ENCODE data around the gene ERC1.

DNA sequence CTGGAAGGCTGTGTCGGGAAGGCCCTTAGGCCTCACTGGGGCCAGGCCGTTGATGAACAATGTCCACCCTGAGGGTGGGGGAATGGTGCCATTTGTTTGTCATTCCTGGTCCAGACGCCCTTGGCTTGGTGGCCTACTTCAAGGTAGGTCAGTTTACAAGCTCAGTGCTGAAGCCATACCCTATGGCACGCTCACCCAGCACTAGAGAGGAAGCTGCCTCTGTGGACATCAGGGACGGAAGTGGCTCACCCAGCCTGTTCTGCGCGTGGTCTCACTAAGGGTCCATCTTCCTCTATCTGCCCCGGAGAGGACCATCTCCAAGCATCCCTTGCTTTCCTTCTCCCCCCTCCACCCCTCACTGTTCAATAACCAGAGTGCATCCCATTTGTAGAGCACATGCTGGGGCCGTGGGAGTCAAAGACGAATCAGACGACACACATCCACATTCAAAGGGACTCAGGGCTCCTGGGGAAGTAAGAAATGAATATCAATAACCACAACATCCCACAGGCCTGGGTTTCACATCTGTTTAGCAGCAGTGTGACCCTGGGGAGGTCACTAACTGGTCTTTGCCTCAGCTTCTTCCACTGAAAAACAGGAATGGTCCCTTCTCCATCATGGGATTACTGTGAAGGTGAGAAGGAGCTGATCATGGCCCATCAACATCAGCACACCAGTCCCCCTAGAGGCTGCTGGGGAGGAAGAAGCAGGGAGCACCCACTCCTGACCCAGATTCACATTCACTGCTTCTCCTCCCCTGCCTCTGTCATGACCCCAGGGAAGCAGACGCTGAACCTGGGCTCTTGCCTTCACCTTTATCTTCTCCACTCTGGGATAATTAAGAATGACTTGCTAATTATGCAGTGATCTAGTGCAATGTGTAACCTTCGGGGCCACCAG, 44.7 kb upstream of the IQSEC3 start:
- PRO-cap, 3 experiments: no peak in any of the 3 experiments
- RAMPAGE, long total RNA, 2 experiments: no peak in any of the 2 experiments
- RRBS: no CpG with 5 or more reads among the region's 13 CpGs

DNA sequence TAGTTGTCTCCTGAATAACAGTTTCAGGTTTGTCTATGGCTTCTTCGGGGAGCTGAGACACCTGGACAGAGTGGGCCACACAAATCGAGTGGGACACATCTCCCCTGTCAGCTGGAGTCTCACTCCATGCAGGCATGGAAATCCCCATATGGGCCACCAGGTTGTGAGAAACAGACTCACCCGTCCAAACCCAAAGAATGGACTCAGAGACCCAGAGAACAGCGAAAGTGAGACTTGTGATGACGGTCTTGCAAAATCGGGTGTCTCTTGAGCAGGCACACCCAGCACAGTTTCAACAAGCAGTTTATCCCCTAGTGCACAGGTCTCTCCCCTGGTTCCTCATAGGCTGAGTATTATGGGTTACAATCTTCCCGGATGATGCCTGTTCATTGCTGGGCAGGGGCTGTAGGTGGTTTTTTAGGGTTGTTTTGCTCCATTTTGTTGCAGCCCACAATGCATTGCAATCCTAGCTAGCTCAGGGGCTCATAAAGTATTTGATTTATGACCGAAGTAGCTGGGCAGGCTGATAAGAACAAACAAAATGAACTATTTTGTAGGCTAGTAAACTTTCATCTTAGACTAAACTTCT, 45.2 kb downstream of the IQSEC3 start:
- PRO-cap, 3 experiments: no peak in any of the 3 experiments
- RAMPAGE, long total RNA, 2 experiments: no peak in any of the 2 experiments
- RRBS: no CpG with 5 or more reads among the region's 8 CpGs

DNA sequence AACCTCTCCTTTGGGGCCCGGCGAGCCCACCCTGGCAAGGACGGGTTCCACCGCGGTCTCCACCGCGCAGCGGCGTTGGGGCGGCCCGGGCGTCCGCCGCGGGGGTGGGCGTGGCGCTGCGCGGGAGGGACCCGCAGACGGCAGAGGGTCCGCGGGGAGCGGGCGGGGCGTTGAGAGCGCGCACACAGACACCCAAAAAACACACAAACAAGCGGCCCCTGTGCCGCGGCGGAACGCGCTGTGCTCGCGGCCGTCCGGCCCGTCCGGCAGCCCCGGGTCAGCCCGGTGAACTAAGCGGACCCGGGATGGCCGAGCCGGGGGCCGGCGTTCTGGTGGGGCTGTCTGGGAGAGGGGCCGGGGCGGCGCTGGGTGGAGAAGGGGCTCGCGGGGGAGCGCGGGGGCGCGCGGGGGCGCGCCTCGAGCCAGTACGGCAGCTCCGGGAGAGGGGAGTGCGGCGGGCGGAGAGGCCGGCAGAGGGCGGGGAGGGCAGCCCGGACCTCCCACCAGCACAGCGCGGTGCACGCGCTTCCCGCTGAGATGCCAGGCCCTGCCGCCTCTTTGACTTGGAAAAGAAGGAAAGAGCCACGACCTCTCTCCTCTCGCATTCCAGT, 10.4 kb downstream of the SLC6A12 start:
- PRO-cap, 3 experiments: peak in 2 of 3 experiments; most common plus-strand start position 433 of the sequence (in 2); most common minus-strand start position 344 of the sequence (in 2)
- RAMPAGE, long total RNA, 2 experiments: start-site peak on the plus strand in 2 of 2 experiments, centred at positions 159 to 161 of the sequence, 9 to 11 reads per replicate; start-site peak on the minus strand in 1 of 2 experiments, centred at position 82 of the sequence, 19 reads per replicate
- RRBS: 7% methylated on average over 18 of the region's 77 CpGs

- PRO-cap, 3 experiments: no peak in any of the 3 experiments
- RAMPAGE, long total RNA, 2 experiments: no peak in any of the 2 experiments
- RRBS: no CpG with 5 or more reads among the region's 2 CpGs
Measured at GRCh38 chr12:373564-374318, 15.4 kb downstream of the KDM5A start.

DNA sequence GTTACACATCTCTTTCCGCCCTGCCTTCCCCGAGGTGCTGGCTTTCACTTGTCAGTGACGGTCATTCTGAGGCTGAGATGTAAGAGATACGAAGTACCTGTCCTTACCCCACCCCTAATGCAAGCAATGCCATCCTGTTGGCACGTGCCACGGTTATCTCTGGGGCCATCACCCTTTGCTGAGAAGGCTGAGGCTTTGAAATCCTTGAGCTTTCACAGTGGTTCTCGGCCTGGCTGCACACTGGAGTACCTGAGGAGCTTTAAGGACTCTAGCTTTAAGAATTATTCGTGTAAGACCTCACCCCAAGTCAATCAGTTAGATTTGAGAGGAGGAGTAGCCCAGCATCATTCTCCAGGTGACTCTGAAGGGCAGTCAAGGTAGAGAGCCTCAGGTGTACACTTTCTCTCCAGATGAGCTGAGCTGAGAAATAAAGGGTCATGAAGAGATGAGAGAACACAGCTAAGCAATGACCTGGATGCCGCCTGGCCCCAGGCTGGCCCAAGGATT, 24.5 kb downstream of the B4GALNT3 start:
- PRO-cap, 3 experiments: no peak in any of the 3 experiments
- RAMPAGE, long total RNA, 2 experiments: start-site peak on the plus strand in 2 of 2 experiments, centred at positions 281 to 340 of the sequence, 5 reads per replicate
- RRBS: no CpG with 5 or more reads among the region's 9 CpGs

GRCh38 chr12:488568-489166, 28.9 kb downstream of the B4GALNT3 start:
- PRO-cap, 3 experiments: no peak in any of the 3 experiments
- RAMPAGE, long total RNA, 2 experiments: no peak in any of the 2 experiments
- RRBS: no CpG with 5 or more reads among the region's 4 CpGs

- PRO-cap, 3 experiments: no peak in any of the 3 experiments
- RAMPAGE, long total RNA, 2 experiments: no peak in any of the 2 experiments
- RRBS: no CpG with 5 or more reads among the region's 9 CpGs
Measured at GRCh38 chr12:508673-509446, 49.1 kb downstream of the B4GALNT3 start.

GRCh38 chr12:516157-517299, 56.8 kb downstream of the B4GALNT3 start:
- PRO-cap, 3 experiments: no peak in any of the 3 experiments
- RAMPAGE, long total RNA, 2 experiments: no peak in any of the 2 experiments
- RRBS: no CpG with 5 or more reads among the region's 10 CpGs

DNA sequence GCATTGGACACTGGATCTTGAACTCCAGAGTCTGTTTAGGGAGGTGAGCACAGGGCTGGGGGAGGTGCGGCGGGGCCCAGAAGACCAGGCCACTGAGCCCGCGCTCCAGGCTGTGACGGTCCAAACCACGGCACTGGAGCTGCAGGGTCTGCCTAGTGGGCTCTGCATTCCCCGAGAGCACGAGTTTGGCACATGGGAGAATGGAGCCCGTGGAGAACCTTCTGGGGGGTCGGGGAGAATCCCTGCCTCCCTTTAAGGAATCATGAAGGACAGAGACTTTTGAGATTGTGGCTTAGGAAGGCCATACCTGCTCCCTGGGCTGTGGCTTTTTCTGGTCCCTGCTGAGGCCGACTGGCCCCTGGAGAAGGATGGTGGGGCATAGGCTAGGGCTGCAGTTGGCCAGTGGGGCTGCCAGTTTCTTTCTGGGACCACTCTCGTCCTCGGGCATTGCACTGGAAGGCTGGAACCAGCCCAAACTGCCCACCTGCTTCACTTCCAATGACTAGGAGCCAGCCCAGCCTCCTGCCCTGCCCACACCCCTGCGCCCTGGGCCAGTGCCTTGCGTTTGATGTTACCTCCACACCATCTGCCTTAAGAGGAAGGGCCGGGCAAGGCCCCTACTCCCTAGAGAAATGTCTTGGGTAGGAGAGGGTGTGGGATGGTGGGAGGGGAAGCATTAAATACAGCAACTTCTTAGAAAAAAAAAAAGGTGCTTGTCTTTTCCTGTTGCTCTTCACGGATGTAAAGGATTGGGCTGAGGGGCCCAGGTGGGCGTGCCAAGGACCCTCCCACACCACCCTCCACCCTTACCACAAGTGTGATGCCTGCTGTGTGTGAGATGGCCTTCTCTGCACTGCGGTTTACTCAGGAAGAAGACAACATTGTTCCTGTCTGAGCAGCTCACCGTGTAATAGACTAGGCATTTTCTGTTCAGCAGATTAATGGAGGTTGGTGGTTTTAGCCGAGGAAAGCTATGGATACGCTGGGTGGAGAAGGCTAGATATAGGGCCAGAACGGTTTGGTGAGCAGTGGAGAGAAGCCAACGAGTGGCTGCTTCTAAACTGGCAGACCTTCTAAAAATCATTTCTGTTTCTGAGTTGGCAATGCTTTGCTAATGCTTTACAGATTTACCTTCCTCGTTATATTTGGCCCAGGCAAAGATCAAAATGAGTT, 100.1 kb downstream of the NINJ2 start:
- PRO-cap, 3 experiments: no peak in any of the 3 experiments
- RAMPAGE, long total RNA, 2 experiments: no peak in any of the 2 experiments
- RRBS: no CpG with 5 or more reads among the region's 25 CpGs

DNA sequence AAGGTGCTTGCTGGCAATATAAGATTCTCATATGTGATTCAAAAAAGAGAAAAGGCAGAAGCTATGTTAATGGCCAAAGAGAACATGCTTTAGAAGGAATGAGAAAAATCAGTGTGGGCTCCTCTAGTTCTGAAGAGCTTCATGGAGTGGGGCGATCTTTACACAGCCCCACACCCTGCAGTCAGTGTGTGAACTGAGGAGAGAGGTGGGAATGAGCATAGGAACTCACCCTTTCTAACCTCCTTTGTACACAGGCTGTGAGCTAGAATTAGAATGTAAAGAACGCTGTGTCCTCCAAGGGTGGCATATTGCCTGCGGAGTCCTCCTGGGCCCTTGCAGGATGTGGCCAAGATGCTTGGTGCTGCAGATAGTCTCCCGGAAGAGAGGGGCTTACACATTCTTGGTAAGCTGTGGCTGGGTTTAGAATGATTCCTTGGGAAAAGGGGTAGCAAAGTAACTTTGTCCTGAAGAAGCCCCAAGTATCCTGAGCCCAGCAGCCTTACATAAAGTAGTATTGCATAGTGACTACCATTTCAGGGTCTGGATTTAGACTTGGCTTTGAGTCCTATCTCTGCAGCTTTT, 43.9 kb downstream of the NINJ2 start:
- PRO-cap, 3 experiments: no peak in any of the 3 experiments
- RAMPAGE, long total RNA, 2 experiments: no peak in any of the 2 experiments
- RRBS: no CpG with 5 or more reads among the region's 4 CpGs

GRCh38 chr12:643527-644134, 19.6 kb downstream of the NINJ2 start:
- PRO-cap, 3 experiments: peak in 2 of 3 experiments; most common plus-strand start chr12:643652 (in 1); most common minus-strand start chr12:643629 (in 2)
- RAMPAGE, long total RNA, 2 experiments: no peak in any of the 2 experiments
- RRBS: 8% methylated on average over 2 of the region's 26 CpGs

- PRO-cap, 3 experiments: no peak in any of the 3 experiments
- RAMPAGE, long total RNA, 2 experiments: start-site peak on the plus strand in 1 of 2 experiments, at chr12:830002-830112 at its widest, 163 reads per replicate
- RRBS: no CpG with 5 or more reads among the region's 9 CpGs
Measured at GRCh38 chr12:829950-830418, 77.6 kb downstream of the WNK1 start.

DNA sequence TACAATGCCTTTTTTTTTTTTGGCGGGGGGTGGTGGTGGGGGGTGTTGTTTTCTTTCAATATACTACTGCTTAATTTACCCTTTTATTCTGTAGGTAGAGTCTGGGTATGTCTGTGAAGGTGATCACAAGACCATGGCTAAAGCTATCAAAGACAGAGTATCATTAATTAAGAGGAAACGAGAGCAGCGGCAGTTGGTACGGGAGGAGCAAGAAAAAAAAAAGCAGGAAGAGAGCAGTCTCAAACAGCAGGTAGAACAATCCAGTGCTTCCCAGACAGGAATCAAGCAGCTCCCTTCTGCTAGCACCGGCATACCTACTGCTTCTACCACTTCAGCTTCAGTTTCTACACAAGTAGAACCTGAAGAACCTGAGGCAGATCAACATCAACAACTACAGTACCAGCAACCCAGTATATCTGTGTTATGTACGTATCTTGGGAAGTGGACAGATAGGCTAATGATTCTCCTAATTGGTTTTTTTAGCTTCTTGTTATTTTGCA, 88.5 kb downstream of the RAD52 start:
- PRO-cap, 3 experiments: no peak in any of the 3 experiments
- RAMPAGE, long total RNA, 2 experiments: no peak in any of the 2 experiments
- RRBS: no CpG with 5 or more reads among the region's 6 CpGs

GRCh38 chr12:990291-991000, 577 bp upstream of the ERC1 start:
- PRO-cap, 3 experiments: peak in 3 of 3 experiments; most common plus-strand start chr12:990409 (in 2); most common minus-strand start chr12:990445 (in 2)
- RAMPAGE, long total RNA, 2 experiments: start-site peak on the plus strand in 1 of 2 experiments, at chr12:990545-990580 at its widest, 115 reads per replicate
- RRBS: no CpG with 5 or more reads among the region's 63 CpGs

DNA sequence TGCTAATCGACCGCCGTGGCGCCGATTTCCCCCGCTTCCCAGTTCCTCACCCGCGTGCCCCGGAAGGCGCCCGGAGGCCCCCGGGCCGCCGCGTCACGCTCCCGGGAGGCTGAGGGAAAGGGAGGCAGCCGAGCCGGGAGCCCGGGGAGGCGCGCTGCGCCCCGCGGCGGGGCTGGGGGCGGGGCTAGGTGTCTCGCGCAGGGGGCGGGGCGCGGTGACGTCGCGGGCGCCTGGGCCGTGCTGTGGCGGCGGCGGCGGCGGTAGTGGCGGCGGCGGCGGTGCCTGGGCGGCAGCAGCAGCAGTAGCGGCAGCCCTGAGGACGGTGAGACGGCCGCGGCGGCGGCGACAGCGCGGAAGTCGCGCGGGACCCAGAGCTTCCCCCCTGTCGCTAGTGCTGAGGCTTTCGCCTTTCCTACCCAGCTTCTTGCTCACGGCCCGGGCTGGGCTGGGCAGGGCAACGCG, at the start of gene ERC1:
TSS of gene ERC1 (plus strand) at position 223 of the 462 bp plus-strand sequence.
- PRO-cap, 3 experiments: peak in 3 of 3 experiments; most common plus-strand start position 263 of the sequence (in 3); most common minus-strand start position 48 of the sequence (in 3)
- RAMPAGE, long total RNA, 2 experiments: start-site peak on the plus strand in 1 of 2 experiments, centred at position 256 of the sequence, 29 reads per replicate
- RRBS: no CpG with 5 or more reads among the region's 66 CpGs

DNA sequence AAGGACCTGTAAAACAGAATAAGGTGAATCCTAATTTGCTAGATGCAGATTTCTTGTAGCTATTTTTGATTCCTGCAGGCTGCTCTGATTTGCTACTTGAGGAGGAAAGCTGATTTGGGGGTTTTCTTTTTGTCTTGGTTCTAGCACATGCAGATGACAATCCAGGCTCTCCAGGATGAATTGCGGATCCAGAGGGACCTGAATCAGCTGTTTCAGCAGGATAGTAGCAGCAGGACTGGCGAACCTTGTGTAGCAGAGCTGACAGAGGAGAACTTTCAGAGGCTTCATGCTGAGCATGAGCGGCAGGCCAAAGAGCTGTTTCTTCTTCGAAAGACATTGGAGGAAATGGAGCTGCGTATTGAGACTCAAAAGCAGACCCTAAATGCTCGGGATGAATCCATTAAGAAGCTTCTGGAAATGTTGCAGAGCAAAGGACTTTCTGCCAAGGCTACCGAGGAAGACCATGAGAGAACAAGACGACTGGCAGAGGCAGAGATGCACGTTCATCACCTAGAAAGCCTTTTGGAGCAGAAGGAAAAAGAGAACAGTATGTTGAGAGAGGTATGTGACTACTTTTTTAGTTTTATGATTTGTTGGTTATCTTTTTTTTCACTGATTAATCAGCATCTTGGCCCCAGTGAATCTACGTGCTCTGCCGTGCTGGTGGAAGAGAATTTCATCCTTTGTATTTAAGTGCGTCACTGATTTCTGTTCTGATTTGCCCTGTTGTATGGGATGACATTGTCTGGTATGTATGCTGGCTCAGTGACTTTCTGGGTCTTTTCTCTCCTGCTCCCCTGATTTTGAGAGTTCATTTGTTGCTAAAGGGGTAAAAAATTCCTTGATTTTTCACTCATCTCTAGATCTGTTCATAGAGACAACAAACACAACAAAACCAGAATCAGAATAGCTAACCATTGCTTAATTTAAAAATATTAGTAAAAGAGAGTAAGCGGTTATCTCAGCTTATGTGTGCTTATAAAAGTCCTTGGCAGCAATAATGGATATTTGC, 92.3 kb downstream of the ERC1 start:
- PRO-cap, 3 experiments: peak in 2 of 3 experiments; most common plus-strand start position 252 of the sequence (in 1)
- RAMPAGE, long total RNA, 2 experiments: no peak in any of the 2 experiments
- RRBS: no CpG with 5 or more reads among the region's 13 CpGs

GRCh38 chr12:1124716-1125251, 133.8 kb downstream of the ERC1 start:
- PRO-cap, 3 experiments: no peak in any of the 3 experiments
- RAMPAGE, long total RNA, 2 experiments: no peak in any of the 2 experiments
- RRBS: no CpG with 5 or more reads among the region's 6 CpGs

DNA sequence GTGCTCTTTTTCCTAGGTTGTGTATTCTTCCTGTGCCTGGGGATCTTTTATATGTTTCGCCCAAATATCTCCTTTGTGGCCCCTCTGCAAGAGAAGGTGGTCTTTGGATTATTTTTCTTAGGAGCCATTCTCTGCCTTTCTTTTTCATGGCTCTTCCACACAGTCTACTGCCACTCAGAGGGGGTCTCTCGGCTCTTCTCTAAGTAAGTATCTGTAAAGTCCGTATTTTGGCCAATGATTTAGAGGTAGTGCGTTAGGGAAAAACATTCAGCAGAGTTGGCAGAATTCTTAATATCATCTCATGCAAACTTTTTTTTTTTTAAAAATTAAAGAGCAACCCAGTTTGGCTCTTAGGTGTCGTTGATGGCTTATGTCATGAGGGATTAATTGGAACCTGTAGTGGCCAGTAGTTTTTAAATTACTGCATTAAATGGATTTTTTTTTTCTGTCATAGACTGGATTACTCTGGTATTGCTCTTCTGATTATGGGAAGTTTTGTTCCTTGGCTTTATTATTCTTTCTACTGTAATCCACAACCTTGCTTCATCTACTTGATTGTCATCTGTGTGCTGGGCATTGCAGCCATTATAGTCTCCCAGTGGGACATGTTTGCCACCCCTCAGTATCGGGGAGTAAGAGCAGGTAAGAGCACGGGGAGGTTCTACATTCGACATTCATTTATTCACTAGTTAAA, 39.8 kb upstream of the LRTM2 start:
- PRO-cap, 3 experiments: no peak in any of the 3 experiments
- RAMPAGE, long total RNA, 2 experiments: no peak in any of the 2 experiments
- RRBS: no CpG with 5 or more reads among the region's 8 CpGs

GRCh38 chr12:1788000-1788406, 32.4 kb upstream of the LRTM2 start:
- PRO-cap, 3 experiments: no peak in any of the 3 experiments
- RAMPAGE, long total RNA, 2 experiments: no peak in any of the 2 experiments
- RRBS: no CpG with 5 or more reads among the region's 7 CpGs

GRCh38 chr12:1836639-1837443, 16.5 kb downstream of the LRTM2 start:
- PRO-cap, 3 experiments: no peak in any of the 3 experiments
- RAMPAGE, long total RNA, 2 experiments: no peak in any of the 2 experiments
- RRBS: 72% methylated on average over 2 of the region's 23 CpGs

All from testis (tissue), 5 donors.